Right cardiac atrium (tissue), 1 donor: ENCODE measurements around a stretch of chr9.

- PRO-cap = no peak
Measured at GRCh38 chr9:121331121-121331694, 38.8 kb downstream of the STOM start.

GRCh38 chr9:121349043-121349509 lies 21.0 kb downstream of the STOM start:
- PRO-cap = no peak

- PRO-cap = no peak
Measured at GRCh38 chr9:121368169-121368604, 1.9 kb downstream of the STOM start.

DNA sequence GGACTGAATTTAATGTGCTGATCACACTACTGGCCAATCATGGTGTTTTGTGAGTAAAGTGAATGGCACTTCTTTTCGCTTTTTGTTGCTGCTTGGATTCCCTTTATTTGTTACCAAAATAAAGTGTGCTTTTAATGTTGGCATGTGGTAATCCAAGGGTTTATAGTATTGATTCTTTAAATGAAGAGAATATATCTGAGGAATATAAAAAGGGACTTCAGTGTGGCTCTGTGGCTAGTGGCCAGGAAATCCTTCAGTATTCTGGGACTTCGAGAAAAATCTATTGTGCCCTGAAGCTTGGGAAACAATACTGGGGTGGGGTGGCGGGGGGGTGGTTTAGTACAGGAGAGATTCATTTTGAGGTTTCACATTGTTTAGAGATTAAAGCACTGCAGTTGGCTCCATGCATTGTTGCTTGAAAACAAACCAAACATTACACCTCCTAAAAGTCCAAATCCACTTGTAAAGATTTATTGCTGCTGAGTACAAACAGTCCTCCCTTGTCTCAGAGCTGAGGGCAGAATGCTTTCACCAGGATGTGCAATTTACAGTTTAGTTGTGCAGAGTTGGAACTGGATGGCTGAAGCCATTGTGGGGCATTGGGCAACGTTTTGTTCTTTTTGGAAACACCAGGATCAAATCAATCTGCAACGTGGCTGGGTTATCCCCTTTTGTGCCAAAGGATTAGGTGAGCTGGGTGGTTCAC lies 49.5 kb downstream of the GGTA1 start:
- PRO-cap = unidirectional peak, plus-strand start at position 555 of the sequence

- PRO-cap = no peak
Measured at GRCh38 chr9:121530503-121530966, 30.9 kb upstream of the GGTA1 start.

DNA sequence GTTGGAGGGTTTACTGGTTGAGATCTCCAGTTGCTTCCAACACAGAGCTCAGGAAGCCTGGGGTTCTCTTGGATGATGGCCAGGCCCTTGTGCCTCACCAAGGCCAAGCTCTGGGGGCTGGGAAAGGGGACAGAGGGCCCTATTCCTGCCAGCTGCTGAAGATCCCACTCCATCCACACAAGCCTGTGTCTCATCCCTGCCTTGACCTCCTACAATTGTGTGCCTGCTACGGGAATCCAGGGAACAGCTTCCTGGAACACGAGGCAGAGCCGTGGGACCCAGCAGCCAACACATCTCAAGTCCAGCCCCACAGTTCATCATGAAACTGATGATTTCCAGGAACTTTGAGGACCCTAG lies 57.9 kb upstream of the GGTA1 start:
- PRO-cap = no peak

- PRO-cap = no peak
Measured at GRCh38 chr9:121619831-121620510, 31.5 kb upstream of the DAB2IP start.

- PRO-cap = no peak
Measured at GRCh38 chr9:121734837-121735732, 83.7 kb downstream of the DAB2IP start.

- PRO-cap = no peak
Measured at GRCh38 chr9:121751723-121752729, 100.6 kb downstream of the DAB2IP start.

GRCh38 chr9:121760406-121760926 lies 109.0 kb downstream of the DAB2IP start:
- PRO-cap = no peak

DNA sequence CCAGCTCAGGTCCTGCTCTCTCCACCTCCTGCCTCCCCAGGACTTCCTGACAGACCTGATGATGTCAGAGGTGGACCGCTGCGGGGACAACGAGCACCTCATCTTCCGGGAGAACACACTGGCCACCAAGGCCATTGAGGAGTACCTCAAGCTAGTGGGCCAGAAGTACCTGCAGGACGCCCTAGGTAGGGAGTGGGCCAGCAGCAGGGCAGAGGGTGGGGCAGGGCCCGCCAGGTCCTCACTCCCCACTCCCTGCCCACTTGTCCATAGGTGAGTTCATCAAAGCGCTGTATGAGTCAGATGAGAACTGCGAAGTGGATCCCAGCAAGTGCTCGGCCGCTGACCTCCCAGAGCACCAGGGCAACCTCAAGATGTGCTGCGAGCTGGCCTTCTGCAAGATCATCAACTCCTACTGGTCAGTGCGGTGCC lies 112.0 kb downstream of the DAB2IP start:
- PRO-cap = no peak

DNA sequence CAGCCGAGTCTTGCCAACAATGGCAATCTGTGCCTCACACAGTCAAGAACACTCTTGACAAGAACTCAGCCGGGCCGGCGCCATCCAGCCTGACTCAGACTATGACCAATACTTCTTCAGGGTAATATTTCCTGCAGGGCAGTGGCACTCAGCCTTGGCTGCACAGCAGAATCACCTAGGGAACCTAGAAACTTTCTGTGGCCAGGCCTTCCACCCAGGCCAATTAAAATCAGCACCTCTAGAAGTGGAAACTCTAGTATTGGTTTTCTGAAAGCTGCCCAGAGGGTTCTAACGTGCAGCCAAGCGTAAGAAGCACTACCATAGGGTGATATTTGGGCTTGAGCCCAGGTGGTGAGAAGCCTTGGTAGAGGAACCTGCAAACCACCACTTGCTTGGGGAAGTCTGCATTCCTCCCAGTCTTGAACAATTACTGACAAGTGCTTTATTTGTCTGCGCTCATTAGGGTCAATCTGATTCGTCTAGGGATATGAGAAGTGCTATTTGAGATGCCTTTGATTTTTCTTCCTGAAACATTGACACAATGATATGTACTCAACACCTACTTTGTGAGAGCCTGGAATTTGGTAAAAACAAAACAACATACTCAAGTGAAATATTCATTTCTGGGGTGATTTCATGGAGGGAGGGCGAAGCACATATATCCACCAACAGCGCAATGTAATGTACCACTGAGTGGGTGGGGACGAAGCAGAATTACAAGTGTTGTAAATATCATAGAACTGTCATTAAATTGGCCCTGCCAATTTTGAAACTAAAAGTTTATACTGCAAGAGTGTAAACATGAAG lies 120.4 kb downstream of the TTLL11 start:
- PRO-cap = no peak

DNA sequence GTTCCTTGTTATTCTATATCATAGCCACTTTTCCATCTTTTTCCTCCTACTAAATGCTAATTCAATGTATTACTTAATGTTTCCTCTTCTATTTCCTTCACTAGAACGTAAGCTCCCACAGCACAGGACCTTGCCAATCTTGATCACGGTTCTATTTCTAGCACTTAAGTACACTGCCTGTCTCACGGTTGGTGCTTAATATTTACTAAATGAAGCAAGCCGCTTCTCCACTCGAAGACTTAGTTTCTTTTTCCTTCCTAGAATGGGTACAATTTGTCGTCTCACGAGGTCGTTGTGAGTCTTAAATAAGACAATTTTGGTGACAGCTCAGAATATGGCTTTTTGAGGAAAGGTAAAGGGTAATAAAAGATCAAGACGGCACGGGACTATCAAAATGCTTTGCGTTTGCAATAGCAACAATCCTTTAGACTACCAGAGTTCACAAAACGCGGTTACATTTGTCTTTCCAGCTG lies 656 bp downstream of the RBM18 start:
- PRO-cap = no peak

DNA sequence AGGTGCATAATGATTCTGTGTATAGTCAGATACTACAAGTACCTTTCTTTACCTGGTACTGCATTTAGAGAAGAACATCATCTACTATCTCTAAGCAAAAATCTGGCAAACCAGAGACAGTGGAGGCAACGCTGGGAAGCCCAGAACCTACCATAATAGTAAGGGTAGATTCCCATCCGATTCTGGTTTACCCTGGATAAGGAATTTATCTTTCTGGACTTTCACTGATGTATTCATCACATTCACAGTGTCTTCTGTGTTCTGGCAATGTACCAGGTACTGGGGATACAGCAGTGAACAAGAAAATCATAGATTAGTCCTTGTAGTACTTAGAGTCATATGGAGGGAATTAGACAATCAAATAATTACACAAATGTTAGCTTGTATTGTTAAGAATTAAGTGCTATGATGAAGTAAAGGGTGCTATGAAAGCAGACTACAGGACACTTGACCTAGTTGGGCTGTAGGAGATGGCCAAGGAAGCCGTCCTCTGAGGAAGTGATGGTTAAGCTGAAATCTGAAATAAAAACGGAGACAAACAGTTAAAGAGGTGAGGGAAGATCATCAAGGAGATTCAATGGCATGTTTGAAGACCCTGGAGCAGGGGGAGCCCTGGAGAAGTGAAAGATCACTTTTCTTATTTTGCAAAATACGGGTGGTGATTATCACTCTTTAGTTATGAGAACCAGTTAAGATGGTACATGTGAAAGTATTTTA lies 1.3 kb downstream of the MRRF start:
- PRO-cap = no peak

- PRO-cap = no peak
Measured at GRCh38 chr9:122371844-122372500, 1.1 kb downstream of the PTGS1 start.

GRCh38 chr9:122402322-122402810 lies 31.5 kb downstream of the PTGS1 start:
- PRO-cap = no peak

DNA sequence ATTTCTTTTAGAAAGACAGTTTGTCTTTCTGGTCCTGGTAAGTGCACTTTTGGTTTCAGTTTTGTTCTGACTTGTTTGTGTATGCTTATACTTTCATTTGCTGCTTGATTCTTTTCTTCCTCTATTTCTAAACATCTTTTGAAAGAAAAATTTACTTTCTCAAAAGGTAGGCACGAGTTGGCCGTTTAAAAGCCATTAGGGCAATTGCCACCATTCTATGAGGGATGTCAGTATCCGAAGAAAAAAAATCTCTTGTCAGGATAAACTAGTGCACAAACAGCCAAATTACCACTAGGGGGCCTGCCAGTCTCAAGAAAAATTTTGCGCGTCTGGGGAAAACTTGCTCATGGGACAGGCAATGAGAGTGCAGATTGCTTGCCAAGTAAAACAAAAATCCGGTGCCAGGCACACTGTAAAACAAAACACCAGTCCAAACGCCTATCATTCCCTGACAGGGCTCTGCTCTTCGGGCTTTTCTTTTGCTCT lies 12.8 kb downstream of the OR1J1 start:
- PRO-cap = no peak

DNA sequence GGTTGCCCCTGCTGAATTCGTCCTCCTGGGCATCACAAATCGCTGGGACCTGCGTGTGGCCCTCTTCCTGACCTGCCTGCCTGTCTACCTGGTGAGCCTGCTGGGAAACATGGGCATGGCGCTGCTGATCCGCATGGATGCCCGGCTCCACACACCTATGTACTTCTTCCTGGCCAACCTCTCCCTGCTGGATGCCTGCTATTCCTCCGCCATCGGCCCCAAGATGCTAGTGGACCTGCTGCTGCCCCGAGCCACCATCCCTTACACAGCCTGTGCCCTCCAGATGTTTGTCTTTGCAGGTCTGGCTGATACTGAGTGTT lies 189 bp downstream of the OR5C1 start:
- PRO-cap = no peak

- PRO-cap = bidirectional peak, plus-strand start at chr9:122904677, minus-strand start at chr9:122904682
Measured at GRCh38 chr9:122904415-122904746, 778 bp downstream of the RC3H2 start.

DNA sequence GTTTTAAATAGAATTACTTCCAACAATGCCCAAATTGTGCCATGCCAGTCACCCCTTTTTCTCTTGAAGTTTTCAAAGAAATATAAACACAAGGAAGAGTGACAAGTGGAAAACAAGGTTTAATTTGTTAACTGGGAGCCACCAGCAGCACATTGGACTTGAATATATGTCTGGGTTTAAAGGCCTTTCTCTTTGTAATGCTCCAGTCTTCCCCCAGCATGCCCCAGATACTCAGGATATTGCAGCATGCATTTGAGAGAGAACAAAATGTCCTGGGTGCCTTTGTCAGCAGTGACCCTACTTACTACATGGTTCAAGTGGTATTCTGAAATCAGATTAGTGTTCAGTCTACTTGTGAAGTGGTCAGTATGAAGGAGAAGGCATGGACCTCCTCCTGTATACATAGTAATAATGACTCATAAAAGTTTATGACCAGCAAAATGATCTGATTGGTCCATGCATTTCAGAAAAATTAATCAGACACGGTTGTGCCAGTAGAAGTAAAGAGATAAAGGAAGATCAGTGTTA lies 25.3 kb downstream of the GPR21 start:
- PRO-cap = no peak